Pericardium (tissue), 1 donor: ENCODE data around the genes XPC and HACL1.

- RRBS, result under 1% methylated on average over 33 of the region's 82 CpGs
These were observed at the start of gene XPC for GRCh38 chr3:14178008-14178993. TSS of gene XPC (minus strand) at chr3:14178601.

GRCh38 chr3:14224720-14225977 lies 46.5 kb downstream of the LSM3 start:
- RRBS, result 49% methylated on average over 3 of the region's 20 CpGs

DNA sequence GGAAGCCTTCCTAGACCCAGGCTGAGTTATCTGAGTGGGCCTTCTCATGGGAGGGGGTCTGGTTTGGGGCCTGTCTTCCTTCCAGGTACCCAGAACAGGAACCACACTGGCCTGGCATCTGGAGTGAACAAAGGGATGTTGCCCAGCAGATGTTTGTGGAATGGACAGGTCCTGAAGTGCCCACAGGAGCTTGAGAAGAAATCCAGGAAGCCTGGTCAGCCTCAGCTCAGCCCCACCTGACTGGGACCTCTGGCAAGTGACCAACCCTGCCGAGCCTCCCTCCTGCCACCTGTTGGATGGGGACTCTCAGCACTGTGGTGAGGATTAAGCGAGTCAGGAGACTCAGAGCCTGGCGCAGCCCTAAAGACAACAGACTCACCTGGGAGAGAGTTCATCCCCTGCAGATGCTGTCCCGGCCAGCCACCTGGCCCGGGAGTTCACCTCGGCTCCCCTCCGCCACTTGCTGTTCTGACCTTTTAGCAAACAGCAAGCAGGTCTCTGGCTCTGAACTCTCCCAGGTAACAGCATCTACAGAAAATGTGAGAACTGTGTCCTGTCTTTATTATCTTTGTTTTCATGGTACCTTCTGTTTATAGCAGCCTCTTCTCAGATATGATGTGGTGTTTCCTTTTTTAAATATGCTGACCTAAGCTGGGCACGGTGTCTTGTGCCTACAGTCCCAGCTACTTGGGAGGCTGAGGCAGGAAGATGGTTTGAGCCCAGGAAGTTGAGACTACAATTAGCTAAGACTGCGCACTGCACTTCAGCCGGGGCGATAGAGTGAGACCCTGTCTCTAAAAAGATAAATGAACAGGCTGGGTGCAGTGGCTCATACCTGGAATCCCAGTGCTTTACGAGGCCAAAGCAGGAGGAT lies 32.6 kb upstream of the SLC6A6 start:
- RRBS, result no CpG with 5 or more reads among the region's 12 CpGs

DNA sequence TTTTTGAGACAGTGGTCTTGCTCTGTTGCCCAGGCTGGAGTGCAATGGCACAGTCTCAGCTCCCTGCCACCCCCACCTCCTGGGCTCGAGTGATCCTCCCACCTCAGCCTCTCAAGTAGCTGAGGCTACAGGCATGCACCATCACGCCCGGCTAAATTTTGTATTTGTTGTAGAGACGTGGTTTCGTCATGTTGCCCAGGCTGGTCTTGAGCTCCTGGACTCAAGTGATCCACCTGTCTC lies 22.6 kb upstream of the SLC6A6 start:
- RRBS, result no CpG with 5 or more reads among the region's 5 CpGs

- RRBS, result no CpG with 5 or more reads among the region's 10 CpGs
These were observed 11.2 kb upstream of the SLC6A6 start for GRCh38 chr3:14391055-14391783.

DNA sequence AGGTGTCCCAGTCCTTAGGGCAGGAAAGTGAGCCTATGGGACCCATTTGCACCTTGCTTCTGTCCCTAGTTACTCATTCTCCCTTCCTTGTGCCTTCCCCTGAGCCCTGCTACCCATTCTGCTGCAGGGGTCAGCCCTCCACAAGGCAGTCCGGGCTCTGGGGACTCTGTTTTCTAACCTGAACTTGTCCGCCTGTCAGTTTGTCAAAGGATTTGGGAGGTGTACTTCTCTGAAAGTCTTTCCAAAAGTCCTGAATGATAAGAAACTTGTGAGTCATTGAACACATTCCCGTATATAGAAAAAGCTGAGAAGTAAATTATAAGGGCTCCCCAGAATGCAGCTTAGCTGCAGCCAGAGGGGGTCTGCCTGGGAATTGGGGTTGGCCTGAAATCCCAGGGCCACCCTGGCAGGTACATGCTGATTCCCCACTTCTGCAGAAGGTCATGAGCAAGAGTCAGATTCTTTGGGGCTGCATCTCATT lies 2.8 kb downstream of the SLC6A6 start:
- RRBS, result no CpG with 5 or more reads among the region's 3 CpGs

DNA sequence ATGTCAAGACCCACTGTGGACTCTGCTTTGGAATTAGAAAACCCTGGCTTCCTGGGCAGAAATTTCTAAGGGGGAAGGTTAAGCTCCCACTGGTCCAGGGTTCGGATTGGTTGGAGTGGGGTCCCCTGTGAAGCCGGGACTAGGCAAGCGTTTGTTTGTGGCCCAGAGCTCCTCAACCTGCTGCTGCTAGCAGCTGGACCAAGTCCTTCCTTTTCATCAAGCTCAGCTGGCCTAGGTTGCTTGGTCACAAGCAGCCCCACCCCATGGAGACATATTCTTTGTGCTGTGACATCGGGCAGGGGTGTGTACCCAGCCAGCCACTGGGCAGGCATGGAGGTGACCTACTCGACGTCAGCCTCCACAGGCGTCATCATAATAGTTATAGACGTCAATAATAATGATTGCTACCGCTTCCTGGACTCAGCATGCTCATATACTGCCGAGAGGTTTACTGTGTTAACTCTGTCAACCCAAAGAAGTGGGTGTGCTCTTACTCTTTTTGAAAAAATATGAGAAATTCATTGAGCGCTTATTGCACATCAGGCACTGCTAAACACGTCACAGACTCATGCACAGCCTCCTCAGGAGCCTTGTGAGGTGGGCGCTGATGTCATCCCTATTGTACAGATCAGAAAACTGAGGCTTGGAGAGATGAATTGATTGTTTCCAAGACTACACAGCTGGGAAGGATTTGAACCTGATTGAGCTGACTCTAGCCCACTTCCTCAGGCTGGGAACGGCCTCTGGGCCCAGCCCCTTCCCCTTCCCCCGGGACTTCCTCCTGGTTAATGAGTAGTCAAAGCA lies 16.0 kb downstream of the SLC6A6 start:
- RRBS, result no CpG with 5 or more reads among the region's 15 CpGs

DNA sequence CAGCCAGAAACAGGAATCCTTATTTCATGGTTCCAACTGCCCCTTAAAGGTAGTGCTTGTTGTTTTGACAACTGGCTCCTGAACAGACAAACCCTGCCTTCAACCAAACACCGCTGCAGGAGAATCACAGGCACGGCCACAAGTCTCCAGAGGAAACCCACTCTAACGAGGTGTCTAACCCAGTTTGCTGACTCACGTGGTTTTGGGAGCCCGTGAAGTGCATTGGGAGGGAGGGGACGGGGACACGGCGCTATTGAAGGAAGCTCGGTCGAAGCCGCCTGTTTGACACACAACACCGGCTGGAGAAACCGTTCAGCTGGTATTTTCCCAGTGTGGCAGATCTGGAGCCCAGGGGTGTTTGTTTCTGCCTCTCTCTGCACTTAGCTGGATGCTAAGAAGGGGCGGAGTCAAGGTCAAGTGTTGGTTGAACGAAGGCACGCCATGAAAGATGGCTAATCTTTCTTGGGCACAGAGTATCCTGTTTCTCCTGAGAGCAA lies 22.3 kb downstream of the SLC6A6 start:
- RRBS, result no CpG with 5 or more reads among the region's 16 CpGs

DNA sequence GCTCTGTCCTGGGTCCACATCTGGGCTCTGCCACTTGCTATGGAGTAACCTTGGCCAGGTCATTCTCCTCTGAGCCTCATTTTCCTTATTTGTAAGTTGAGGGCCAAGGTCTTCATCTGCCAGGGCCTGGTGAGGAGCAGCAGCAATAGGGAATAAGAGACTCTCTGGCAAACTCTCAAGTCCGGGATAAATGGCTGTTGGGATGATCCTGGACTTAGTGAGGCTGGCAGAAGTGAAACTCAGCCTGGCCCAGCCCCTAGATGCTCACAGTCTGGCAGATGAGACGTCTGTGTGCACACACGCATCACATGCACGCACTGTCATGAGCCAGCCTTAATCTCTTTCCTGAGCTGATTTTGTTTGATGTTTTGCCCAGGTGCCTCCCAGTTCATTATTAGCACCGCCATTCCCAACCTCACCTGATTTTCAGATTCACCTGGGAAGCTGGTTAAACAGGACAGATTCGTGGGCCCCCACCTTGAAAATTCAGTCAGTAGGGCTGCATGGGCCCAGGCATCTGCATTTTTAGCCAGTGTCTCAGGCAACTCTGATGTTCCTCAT lies 26.9 kb downstream of the SLC6A6 start:
- RRBS, result no CpG with 5 or more reads among the region's 6 CpGs

DNA sequence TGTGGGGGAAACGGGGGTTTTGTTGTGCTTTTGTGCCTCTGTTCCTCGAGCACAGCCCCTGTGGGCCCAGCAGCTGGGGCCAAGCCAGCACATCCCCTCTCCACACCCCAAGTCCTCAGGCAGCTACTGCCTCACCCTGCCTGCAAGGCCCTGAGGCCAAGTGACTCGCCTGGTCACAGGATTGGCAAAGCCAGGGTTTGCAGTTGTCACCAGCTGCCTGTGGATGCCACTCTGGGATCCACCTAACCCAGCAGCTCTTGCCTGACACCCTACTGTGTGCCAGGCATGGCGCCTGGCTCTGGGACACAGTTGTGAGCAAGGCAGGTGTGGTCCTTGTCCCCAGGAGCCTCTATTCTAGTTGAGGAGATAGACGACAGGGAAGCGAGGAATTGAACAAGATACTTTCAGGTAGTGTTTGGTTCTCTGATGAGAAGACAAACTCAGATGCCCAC lies 39.2 kb downstream of the SLC6A6 start:
- RRBS, result no CpG with 5 or more reads among the region's 6 CpGs

DNA sequence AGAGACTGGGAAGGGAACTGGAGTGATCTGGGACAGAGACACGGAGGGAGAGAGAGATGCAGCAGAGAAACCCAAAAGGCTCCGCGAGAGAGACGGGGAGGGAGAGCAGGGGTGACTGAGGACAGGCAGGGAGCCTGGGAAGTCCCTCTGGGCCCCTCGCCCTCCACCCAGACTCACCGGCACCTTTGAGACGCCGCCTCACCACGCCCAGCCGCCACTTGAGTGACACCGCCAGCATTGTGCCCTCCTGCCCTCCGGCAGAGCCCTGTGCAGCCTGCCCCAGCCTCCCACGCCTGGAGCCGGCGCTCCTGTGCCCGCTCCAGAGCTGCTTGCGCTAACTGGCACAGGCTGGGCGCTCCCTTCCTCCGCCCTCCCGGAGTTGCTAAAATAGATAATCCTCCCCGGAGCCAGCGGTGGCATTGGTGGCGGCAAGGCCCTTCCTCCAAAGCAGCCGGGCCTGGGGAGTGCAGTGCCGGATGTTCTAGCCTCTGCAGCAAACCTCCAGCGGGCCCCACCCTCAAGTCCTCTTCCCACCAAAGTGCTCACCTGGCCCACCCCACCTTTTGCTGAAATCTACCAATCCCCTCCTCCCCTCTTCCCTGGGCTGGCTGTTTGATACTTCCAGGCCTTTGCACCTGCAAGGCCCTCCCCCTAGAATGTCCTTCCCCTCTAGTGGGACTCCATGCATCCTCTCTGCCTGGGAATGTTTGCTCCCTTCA lies 15.7 kb upstream of the GRIP2 start:
- RRBS, result 26% methylated on average over 18 of the region's 26 CpGs

DNA sequence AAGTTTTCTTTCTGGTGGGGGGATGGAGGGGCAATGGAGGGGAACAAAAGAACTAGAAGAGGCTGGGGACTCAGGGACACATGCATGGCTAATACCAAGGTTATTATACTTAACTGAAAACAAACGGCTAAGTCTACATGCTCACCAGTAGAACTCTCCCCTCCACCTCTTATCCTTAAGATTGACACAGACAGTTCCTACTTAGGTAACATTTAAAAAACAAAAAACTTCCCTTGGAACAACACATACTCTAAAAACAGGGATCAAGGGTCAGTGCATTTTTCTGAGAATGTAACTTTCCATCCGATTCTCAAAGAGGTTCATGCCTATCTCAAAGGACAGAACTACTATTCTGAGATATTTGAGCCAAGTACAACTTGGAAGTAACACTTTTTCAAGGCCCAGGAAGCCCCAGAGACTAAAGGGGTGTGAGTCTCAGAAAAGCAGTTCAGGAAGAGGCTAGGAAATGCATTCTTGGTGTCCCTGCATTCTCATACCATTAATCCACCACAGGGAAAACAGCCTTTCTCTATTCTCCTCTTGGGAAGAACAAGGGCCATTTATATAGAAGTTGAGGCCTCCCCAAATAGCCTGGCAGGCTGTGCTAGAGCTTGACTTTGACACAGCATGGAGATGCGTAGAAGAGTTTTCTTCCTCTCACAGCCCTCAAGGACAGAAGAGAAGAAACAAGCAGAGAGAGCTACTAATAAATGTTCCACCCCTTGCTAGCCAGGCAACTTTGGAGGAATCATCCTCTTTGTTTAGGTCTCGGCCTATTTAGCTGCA lies 5.7 kb upstream of the NR2C2 start:
- RRBS, result no CpG with 5 or more reads among the region's 4 CpGs

- RRBS, result 2% methylated on average over 40 of the region's 86 CpGs
These were observed 556 bp downstream of the NR2C2 start for GRCh38 chr3:14947776-14948502.

- RRBS, result no CpG with 5 or more reads among the region's 4 CpGs
These were observed 2.9 kb downstream of the RBSN start for GRCh38 chr3:15095998-15096457.

GRCh38 chr3:15260096-15261362 lies 54.5 kb downstream of the CAPN7 start:
- RRBS, result no CpG with 5 or more reads among the region's 9 CpGs

DNA sequence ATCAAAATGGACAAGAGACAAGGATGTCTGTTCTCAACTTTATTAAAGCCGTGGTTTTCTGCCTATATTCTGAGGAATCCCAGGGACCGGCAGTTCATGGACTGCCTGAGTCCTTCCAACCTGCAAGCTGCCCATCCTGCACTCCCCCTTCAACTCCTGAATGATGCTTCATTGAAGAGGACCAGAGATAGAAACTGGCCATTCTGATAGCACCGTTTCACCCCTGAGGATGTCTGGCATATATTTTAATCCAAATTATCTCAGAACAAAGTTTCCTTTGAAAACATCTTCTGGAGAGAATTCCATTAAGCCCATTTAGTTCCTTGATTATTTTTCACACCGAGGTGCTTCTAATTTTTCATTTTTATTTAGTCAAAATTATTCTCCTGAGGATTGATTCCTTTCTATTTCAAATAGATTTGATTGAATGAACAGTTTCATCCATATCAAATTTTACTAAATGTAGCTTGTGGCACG lies 54.0 kb downstream of the SH3BP5 start:
- RRBS, result no CpG with 5 or more reads among the region's 5 CpGs

- RRBS, result no CpG with 5 or more reads among the region's 11 CpGs
These were observed 31.9 kb downstream of the SH3BP5 start for GRCh38 chr3:15300115-15301245.

- RRBS, result no CpG with 5 or more reads among the region's 10 CpGs
These were observed 9.4 kb downstream of the COLQ start for GRCh38 chr3:15512160-15512517.

DNA sequence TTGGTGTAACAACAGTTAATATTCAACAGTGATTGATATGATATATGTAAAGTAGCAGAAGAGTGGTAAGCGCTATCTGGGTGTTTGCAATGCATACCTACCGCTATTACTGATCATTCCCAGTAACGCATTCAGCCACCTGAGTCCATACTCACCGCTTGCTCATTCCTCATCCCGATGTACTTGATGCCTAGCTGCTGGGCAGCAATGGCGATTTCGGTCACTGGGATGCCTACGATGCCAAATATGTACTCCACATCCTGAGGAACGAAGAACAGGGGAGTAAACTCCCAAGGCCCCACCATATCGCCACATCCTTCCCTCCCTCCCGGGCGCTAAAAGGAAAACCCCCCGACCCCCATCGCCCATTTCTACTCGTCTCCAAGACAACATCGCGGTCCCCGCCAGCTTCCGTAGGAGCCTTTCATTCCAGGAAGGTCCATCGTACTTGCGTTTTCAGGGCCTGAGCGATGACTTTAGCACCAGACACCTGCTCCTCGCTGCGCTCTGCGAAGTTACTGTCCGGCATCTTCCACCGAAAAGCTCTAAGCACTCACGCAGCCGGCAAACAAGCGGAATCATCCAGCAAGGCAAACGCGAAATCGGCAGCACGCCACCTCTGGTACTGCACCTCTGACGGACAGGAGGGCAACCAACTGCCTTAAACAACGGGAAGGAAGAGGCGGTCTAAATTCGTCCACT lies at the start of gene HACL1:
HACL1 (minus strand) TSS at position 635 of the 702 bp plus-strand sequence.
- RRBS, result 0% methylated on average over 4 of the region's 38 CpGs

DNA sequence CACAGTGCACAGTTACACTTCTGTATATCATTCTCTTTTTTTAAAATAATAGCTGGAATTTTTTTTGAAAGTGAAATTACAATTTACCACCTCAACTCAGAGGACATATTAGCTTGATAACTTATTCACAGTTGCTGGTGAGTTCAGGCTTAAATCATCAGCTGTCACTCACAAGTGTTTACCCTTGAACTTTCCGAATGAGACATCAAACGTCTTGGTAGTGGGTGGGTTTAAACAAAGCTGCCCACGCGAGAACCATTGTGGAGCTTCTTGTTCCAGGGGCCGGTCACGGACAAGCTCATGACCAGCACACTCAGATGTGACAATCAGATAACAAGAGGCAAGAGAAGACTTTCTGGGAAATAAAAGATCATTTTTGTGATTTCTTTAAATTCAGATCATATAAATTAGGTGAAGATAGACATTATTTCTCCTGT lies 29.1 kb downstream of the BTD start:
- RRBS, result no CpG with 5 or more reads among the region's 6 CpGs